HT-29 (cell line): Measurements from ENCODE around the genes DLEC1, SLC22A13 and WDR48.

- RAMPAGE, long total RNA: no peak
Measured at GRCh38 chr3:37993341-37993762, 2.8 kb downstream of the VILL start.

- RAMPAGE, long total RNA: no peak
Measured at GRCh38 chr3:38018985-38019570, 10.4 kb downstream of the PLCD1 start.

GRCh38 chr3:38039022-38039847 lies at the start of gene DLEC1:
Gene DLEC1, plus strand, starts transcription at chr3:38039208.
- RAMPAGE, long total RNA: no peak

- RAMPAGE, long total RNA: no peak
Measured at GRCh38 chr3:38125247-38126110, 11.4 kb downstream of the ACAA1 start.

DNA sequence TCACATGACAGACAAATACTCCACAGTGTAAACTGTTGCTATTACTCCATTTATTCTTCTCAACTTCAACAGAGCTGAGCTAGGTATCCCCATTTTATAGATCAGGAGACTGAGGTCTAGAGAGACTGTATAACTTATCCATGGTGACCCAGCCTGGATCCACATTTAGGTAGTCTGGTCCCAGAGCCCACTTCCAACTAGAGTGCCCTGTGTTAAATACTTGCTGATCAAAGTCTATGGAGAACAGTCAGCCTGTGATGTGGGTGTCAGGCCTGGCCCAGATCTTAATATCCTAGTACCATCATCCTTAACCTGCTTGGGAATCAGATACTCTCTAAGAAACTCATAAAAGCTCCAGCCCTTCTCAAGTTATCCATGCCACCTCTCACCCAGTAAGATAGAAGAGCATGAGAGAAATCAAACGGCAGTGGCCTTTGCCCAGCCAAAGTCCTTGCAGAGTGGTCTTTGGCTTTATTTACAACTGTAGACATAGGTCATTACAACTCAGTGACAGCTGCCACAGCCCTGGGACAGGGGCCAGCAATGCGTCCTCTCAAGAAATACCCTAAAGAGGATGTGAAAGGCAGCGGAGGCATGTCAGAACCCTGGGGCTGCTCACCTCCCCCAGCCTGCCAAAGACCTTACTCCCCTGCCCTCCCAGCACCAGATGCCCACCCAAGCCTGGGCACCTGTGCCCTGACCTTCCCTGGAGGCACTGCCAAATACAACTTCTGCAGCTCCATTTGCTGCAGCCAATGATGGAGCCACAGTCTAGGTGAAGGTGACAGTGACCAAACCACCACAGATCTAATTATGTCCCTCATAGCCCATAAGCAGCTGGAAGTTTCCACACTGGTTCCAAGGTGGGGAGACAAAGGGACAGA lies 6.4 kb downstream of the ACAA1 start:
- RAMPAGE, long total RNA: no peak

DNA sequence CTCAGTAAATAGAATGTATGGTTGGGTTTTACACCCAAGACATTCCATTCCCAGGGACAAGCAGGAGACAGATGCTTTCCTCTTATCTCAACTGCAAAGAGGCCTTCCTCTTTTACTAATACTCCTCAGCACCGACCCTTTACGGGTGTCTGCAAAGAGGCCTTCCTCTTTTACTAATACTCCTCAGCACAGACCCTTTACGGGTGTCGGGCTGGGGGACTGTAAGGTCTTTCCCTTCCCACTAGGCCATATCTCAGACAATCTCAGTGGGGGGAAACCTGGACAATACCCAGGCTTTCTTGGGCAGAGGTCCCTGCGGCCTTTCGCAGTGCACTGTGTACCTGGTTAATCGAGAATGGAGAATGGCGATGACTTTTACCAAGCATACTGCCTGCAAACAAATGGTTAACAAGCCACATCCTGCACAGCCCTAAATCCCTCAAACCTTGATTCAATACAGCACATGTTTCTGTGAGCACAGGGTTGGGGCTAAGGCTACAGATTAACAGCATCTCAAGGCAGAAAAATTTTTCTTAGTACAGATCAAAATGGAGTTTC lies 1.2 kb downstream of the ACAA1 start:
- RAMPAGE, long total RNA: no peak

- RAMPAGE, long total RNA: no peak
Measured at GRCh38 chr3:38151356-38152334, 13.2 kb downstream of the MYD88 start.

GRCh38 chr3:38265364-38266042 lies at the start of gene SLC22A13:
Gene SLC22A13, plus strand, starts transcription at chr3:38265812.
- RAMPAGE, long total RNA: no peak

DNA sequence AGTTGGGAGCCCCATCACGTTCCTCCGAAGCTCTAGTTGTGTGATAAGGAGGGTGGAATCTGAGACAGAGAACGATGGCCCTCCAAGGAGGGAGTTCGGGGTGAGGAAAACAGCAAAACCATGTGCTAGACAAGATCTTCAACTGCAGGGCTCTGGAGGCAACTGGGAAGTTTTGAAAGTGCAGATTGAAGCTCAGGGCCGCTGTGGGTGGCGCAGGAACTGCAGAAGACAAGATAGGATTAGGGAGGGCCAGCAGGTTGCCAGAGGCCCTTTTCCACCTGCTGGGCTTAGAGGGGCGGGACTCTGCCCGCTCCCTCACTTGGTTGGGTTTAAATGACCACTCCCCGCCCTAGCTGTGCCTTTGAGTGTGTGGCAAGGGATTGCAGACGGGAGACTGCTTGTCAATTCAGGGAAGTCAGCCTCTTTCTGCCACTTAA lies 665 bp upstream of the ACVR2B start:
- RAMPAGE, long total RNA: no peak

DNA sequence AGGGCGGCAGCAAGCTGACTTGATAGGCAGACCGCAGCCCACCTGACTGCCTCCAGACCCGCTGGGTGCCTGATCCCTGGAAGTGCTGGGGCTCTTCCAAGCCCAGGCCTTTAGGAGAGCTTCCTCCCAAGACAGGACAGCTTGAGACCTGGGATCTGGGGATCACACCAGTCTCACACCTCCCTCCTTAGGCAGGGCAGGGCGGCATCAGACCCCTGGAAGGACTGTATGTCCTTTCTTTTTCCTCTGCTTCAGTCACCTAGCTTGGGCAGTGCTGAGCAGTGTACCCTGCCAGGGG lies 2.1 kb downstream of the ACVR2B start:
- RAMPAGE, long total RNA: no peak

GRCh38 chr3:38648077-38648917 lies 1.2 kb downstream of the SCN5A start:
- RAMPAGE, long total RNA: no peak

DNA sequence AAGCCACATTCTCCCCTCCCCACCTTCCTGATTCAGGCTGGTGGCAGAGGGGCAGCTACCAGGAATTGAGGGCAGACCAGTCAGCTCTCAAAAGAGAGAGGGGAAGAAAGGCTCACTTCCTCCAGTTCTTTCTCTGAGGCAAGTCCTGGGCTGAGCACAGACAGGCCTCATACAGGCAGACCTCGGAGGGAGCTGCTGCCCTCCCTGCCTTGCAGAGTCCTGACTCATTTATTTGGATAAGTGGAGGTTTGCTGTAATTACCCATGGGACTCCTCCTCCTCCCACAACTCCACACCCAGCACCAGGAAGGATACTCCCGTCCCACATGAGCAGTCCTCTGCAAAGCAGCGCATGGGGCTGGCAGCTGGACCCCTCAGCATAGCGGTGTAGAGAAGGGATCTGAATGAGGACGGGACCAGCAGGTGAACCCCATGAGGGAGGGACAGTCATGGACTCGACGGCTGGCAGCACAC lies 13.4 kb upstream of the SCN10A start:
- RAMPAGE, long total RNA: no peak

- RAMPAGE, long total RNA: no peak
Measured at GRCh38 chr3:39051581-39052648, at the start of gene WDR48. Gene WDR48, plus strand, starts transcription at chr3:39052016.

GRCh38 chr3:39106450-39107509 lies 647 bp downstream of the GORASP1 start:
- RAMPAGE, long total RNA: no peak

- RAMPAGE, long total RNA: no peak
Measured at GRCh38 chr3:39132914-39133476, 20.4 kb downstream of the CSRNP1 start.

- RAMPAGE, long total RNA: no peak
Measured at GRCh38 chr3:39144671-39145615, 8.4 kb downstream of the CSRNP1 start.

DNA sequence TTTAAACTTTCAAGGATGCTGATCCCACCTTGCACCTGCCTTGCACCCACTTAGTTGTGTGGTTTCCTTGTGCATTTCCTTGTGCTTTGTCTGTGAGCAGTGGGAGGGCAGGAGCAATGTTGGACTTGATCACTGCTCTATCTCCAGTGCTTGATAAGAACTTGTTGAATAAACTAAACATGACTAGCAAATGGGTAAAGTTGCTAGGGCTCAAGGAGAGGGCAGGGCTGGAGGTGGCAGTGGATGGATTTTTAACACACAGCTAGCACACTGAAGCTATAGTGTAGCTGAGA lies 2.2 kb upstream of the CSRNP1 start:
- RAMPAGE, long total RNA: no peak

GRCh38 chr3:39281478-39281984 lies 1.7 kb upstream of the CX3CR1 start:
- RAMPAGE, long total RNA: no peak

DNA sequence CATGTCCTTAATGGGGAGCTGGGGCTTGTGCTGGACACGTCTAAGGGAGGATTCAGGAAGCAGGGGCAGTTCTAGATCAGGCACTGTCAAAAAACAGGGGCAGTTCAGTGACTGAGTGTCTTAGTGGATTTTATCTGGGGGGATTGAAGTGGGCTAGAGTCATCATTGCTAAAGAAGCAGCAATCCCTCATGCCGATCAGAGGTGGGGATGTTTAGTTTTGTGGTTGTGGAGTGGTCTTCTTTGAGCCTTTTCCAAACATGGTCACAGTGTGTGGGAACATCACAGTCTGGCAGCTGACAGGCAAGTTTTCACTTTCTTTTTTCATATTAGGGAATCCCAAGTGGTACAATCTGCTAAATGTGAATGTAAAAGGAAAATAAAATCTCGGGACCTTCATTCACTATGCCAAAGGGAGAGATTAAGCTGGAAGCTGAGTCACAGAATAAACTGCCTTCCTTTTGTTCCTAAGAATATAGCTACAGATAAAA lies 10.3 kb upstream of the CX3CR1 start:
- RAMPAGE, long total RNA: no peak

- RAMPAGE, long total RNA: no peak
Measured at GRCh38 chr3:39412362-39413521, 6.2 kb downstream of the RPSA start.